Cytotoxic T cell (primary cell): ENCODE measurements around a stretch of chr16.

DNA sequence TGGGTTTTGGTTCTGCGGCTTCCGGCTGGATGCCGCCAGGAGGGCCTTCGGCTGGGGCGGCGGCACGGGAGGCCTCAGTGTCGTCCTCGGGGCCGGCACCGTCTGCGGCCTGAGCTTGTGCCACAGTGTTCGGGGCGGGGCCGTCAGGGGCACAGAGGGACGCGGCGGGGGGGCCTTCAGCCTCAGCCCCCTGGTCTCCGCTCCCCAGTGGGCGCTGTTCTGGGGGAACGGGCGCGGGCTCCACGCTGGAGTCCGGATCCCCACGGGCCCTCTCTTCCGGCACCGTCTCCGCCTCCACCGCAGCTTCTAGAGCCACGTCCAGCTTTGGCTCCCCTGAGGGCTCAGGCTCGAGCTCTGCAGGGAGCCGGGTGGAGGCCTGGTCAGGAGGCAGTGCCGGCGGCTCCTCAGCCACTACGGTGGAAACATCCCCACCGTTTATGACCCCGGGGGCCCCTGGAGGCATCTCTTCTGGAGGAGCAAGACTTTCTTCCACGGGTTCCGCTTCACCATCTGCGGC is 62.1 kb downstream of the ZNF778 start:
- PRO-cap, 2 experiments = no peak in any of the 2 experiments

DNA sequence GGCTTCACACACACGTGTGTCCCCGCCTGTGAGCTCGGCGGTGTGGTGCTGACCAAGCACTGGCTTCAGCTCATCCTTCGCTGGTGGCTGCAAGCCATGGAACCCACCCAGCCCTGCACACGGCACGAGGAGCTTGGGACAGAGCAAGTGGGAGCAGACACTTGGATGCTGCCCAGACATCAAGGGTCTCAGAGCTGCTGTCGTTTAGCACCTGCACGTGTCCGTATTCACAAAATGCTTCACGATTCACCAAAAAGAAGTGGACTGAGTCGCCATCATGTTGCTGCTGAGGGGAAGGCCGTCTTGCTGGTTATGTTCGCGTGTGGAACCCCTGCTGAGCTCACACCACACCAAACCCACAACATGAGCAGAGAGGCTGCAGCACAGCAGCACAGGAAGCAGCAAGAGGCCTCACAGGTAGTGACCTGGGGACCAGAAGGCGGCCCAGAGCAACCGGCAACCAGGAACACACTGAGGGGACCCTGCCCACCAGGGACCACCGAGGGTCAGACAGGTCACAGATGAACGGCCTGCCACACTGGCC is 98.1 kb downstream of the ZNF778 start:
- PRO-cap, 2 experiments = peak in 2 of 2 experiments; most common plus-strand start position 361 of the sequence (in 2); most common minus-strand start position 314 of the sequence (in 2)

- PRO-cap, 2 experiments = no peak in any of the 2 experiments
Measured at GRCh38 chr16:89344320-89345346, 127.1 kb downstream of the ZNF778 start.

DNA sequence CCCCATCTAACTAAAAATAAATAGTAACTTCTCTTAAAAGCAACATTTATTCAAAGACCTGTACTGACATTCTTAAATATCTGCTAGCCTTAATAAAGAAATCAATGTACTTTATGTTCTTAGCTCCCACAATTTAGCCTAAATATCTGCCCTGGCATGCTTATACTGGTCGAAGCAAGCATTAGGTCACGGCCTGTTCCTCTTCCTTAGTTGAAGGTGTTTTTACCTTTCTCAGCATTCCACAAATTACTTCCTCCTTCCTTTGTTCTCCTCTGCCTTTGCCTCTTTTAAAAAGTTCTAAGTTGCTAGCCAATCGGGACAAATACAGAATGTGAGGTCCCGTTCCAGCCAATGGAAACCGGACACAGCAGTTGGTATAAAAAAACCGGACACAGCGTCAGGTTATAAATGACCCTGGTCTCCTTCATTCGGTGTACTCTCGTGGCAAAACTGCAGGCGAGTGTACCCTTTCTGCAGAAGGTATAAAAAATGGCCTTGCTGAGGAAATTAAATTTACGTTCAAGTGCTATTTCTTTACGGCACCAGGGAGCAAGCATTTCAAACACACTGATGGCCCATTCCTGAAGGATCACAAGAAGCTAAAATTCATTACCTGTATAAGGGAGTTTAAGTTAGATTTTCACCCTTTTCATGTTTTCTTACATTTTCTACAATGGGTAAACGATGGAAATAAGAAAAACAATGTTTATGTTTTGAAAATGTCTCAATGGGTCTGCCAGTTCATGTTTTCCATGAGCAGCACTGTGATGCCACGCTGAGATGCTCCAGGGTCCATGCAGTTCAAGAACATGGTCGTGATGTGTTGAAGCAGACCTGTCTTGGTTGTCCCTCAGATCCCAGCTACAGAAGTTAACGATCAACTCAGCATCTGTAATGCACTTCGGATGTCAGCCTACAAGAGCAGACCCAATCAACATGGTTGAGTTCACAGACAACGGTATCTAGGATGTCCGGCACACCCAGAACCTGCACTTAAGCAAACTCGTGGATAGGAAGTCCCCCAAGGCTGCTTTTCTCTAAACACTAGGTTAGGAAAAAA is 98.3 kb downstream of the ANKRD11 start:
- PRO-cap, 2 experiments = no peak in any of the 2 experiments

DNA sequence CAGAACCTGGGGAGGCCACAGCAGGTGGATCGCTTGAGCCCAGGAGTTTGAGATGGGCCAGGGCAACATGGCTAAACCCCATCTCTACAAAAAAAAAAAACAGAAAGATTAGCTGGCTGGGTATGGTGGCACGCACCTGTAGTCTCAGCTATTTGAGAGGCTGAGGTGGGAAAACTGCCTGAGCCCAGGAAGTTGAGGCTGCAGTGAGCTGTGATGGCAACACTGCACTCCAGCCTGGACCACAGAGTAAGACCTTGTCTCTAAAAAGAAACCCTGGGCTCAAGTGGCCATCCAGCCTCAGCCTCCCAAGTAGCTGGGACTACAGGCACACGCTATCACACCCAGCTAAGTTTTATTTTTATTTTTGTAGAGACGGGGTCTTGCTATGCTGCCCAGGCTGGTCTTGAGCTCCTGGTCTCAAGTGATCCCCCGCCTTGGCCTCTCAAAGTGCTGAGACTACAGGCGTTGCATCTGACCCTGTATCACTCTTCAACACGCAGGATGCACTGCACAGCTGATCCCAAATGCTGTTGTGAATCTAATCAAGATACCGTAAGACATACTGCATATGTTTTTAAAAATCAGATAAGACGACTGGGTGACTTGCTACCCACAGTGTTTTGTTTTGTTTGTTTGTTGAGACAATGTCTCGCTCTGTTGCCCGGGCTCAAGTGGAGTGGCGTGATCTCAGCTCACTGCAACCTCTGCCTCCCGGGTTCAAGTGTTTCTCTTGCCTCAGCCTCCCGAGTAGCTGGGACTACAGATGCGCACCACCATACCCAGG is 23.0 kb downstream of the ANKRD11 start:
- PRO-cap, 2 experiments = no peak in any of the 2 experiments

DNA sequence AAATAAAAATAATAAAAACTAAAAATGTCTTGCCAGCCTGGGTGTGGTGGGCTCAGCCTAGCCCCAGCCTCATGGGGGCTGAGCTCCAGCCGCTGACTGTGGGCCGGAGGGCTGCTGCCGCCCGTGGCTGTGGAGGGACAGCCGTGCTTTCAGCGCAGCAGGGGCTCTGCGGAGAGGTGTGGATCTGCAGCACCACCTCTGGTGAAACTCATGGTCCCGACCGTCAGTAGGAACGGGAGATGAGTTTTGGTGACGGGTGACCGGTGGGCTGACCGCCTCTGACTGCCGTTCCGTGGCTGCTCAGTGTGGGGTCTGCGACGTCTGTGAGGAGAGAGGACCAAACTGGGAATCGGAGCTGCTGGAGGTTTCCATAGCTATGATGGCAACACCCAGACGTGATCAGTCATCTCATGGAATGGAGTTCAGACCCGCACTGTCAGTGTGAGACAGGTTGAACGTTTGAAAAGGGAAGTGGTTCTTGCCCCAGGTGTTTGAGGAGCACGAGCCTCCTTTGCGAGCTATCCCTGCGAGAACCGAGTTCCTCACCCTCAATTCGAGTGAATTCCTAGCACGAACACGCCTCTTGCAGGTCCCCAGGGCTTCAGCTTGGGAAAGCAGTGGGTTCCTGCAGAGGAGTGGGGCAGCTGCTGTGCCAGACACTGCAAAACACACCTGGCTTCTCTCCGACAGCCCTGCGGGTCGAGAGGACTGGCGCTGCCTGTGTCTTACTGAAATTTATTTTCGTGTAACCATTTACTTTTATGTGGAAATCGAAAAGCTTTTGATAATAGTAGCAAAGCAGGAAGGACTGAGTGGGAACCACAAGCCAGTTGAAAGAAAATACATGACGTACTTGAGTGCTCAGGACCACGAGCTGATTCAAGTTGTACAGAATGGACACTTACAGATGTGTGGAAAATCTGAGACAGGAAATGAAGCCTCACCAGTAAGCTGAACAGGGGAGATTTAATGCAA is 11.8 kb upstream of the RPL13 start:
- PRO-cap, 2 experiments = peak in 1 of 2 experiments; most common plus-strand start position 894 of the sequence (in 1); most common minus-strand start position 735 of the sequence (in 1)

GRCh38 chr16:89620286-89620942 is 7.0 kb downstream of the DPEP1 start:
- PRO-cap, 2 experiments = no peak in any of the 2 experiments

DNA sequence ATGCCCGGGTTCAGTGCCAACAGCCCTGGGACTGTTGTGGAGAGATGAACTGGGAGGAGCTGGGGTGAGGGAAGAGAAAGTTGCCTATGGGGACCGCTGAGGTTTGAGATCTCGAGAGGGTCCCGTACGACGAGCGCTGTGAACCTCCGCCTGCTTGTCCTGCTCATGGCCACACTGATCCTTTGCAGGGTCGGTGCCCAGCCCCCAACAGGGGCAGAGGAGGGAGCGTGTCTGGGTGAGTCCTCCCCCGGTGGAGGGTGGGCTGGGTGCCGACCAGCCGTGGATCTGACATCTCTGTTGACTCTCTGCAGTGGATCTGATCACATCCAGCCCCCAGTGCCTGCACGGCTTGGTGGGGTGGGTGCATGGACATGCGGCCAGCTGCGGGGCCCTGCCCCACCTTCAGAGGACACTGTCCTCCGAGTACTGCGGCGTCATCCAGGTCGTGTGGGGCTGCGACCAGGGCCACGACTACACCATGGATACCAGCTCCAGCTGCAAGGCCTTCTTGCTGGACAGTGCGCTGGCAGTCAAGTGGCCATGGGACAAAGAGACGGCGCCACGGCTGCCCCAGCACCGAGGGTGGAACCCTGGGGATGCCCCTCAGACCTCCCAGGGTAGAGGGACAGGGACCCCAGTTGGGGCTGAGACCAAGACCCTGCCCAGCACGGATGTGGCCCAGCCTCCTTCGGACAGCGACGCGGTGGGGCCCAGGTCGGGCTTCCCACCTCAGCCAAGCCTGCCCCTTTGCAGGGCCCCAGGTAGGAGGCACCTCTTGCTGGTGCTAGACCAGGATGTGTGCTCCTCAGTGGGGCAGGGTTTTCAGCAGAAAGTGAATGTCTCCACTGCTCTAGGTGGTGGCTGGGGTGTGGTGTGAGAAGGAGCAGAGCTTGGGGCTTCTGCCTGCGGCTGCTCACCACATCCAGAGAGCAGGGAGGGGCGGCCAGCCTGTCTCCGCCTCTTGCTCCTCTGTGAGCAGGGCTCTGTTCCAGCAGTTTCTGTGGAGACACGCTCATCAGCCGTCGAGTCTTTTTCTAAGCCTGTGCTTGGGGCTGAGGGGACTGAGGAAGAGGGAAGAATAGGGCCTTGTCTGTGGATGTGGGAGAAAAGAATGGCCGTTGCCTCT is 2.0 kb downstream of the ZNF276 start:
- PRO-cap, 2 experiments = peak in 2 of 2 experiments; most common plus-strand start position 845 of the sequence (in 1); most common minus-strand start position 827 of the sequence (in 1)

GRCh38 chr16:89853242-89853752 is 20.1 kb upstream of the TCF25 start:
- PRO-cap, 2 experiments = no peak in any of the 2 experiments

DNA sequence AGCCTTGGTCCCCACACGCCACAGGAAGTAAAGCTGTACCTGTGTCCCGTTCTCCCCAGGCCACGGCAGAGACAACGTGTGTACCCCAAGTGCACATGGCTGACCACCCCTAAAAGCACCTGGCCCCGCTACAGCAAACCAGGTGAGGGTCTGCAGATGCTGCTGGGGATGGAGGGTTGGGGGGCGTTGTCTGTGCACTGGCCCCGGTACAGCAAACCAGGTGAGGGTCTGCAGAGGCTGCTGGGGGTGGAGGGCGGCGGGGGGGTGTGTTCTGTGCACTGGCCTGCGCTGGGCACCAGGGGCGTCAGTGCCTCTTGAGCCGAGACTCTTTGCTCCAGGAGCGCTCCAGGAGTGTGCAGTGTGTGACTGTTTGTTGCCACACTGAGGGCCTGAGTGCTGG is 18.7 kb downstream of the TCF25 start:
- PRO-cap, 2 experiments = no peak in any of the 2 experiments

GRCh38 chr16:89923819-89924319 is 727 bp downstream of the TUBB3 start:
- PRO-cap, 2 experiments = no peak in any of the 2 experiments

DNA sequence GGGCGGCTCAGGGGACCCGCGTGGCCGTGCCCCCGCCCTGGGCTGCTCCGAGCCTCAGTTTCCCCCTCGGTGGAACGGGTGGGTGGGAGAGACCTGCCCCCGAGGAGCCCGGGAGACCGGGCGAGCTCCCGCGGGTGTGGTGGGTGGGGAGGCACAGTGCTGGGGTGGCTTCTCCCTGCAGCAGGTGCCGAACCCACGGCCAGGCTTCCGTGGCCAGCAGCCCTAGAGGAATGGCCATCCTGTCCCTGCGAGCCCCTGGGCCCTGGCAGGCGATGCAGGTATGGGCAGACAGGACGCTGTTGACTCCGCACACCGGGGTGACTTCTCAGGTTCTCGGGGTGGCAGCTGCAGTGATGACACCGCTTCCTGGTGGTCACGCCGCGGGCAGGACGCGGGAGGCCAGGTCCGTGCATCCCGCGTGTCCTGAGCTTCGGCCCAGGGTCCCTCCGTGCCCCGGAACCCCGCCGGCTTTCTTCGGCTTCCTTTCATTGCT is 727 bp downstream of the DEF8 start:
- PRO-cap, 2 experiments = no peak in any of the 2 experiments

- PRO-cap, 2 experiments = no peak in any of the 2 experiments
Measured at GRCh38 chr16:90057457-90058178, 19.5 kb downstream of the PRDM7 start.

DNA sequence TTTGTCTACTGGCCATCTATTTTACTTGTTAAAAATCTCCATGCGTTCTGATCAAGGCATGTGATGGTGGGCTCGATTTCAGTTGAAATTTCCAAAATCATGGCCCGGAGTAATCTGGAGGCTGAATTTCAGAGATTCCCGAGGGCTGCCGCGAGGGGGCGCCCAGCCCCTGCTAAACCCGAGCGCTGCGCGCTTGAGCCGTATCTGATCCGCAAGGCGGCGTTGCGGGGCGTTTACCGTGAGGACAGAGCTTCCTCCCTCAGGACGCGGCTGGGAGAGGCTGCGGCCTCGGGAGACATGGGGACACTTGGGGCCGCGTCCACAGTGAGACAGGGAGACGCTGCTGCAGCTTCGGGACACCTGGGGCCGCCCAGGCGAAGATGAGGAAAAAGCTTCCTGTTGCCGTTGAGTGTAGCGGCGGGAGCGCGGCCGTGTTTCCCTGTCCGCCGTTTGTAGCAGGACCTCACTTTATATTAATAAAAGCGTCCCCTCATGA is 4.9 kb upstream of the PRDM7 start:
- PRO-cap, 2 experiments = no peak in any of the 2 experiments